Breast epithelium (tissue), 2 donors: Measurements from ENCODE around the genes DNAJB6 and PTPRN2.

- PRO-cap: no peak
- RAMPAGE, long total RNA, 2 experiments: no peak in any of the 2 experiments
Observed at GRCh38 chr7:157220487-157220861, 81.7 kb downstream of the UBE3C start.

- PRO-cap: no peak
- RAMPAGE, long total RNA, 2 experiments: no peak in any of the 2 experiments
Observed at GRCh38 chr7:157241679-157242373, 95.0 kb upstream of the DNAJB6 start.

DNA sequence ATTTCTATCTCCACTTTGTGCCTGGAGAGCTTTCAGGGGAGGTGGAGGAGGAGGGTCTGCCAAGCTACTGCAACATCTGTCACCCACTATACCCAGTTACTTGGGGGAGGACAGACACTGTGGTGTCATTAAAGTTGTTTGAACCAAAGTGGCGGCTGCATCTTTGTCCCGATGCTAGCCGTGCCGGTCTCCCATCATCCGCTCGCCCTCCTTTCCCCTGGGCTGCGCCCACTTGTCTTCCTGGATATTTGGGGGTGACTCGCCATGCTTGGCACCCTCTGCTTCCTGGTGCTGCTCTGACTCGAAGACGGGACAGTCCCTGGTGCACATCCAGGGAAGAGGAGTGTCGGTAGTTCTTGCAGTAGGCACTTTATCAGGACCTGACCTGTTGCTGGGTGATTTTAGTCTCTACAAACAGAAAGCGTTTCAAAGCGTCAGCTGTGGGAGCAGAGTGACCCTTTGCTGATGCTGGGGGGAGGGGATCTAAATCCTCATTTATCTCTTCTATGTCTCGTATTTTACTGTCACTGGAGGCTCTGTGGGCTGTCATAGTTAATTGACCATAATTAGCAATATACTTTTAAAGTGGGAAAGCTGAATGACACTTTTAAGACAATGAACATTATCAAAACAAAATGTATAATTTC lies 68.2 kb upstream of the DNAJB6 start:
- PRO-cap: no peak
- RAMPAGE, long total RNA, 2 experiments: no peak in any of the 2 experiments

DNA sequence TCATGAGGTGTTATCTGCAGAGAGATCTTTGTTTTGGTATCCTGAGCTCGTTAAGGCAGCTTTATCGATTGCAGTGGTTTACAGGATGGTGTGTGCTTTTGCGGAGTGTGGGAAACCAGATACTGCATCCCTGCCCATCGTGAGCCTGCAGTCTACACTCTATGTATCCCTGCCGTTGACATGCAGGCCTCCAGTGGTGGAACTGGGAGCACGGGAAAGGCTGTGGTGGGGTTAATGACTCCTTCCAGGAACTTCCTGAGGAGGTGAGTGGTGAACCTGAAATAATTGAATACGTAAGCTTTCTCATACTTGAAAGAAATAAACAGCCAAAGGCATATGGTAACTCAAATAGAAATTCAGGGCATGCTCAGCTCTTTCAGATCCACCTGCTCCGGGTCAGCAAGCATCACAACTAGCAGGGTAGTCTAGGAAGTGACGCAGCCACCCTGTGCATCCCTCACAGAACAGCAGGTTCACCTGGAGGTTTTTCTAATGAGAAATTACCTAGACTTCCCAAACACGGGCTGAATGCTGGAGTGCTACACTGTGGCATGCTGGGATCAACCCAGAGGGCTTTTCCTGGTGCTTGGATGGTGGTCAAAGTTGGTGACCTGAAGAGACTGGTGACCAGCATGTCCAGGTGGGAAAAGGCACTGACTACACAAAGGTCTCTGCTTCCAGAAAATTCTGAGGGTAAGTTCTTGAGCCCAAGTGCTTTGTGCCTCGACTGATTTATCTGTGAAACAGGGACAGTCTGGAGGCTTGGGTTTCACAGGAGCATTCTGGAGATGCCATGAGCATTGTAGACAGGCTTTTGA lies 66.8 kb upstream of the DNAJB6 start:
- PRO-cap: no peak
- RAMPAGE, long total RNA, 2 experiments: no peak in any of the 2 experiments

DNA sequence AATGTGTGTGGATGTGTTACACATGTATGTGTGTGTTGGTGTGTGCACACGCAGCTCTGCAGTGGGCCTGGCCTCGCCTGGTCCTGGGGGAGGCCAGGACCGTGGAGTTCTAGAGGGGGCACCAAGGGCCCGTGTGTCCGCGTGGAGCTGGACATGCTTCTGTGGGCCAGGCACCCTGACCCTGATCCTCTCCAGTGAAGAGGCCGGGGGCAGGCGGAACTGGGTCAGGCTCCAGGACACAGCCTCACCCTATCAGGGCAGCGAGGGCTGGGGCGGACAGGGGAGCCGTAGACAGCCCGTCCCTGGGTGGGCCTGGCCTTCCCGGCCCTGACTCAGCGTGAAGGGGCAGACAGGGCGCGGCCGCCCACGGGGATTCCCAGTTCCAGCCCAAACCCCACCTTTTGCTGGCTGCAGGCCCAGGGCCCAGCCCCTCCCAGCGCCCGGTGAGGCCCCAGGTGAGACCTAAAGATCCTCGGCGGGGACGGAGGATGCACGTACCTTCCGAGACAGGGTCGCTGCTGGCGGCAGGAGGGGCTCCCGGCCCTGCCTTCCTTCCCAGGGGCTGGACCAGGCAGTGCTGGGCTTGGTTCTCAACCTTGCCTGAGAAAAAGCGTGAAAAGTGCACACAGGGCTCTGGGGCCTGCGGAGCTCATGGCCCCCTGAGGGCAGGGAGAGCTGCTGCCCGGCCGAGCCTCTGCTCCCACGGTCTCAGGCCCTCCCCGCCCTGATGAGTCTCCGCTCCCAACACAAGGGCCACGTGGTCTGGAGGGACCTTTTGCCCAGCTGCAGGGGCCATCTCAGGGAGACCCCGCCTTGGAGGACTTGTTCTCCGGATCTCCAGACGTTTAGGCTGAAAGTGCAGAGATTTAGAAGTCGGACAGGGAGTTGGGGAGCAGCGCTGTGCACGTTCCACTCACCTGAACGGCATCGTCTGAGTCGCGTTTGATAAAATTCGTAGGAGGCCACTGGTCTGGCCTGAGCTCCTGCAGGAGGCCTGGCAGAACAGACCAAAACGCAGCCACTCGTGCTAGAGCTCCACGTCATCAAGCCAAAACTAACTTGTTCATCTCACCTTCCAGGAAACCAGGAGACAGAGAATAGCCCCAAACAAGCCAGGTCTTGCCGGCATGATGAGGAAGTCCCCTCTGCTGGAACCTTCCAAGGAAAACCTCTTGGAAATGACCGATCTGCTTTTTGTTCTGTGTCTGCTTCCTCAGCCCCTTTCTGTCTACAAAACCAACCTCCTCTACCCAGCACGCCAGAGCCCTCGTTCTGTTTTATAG lies 43.8 kb upstream of the DNAJB6 start:
- PRO-cap: no peak
- RAMPAGE, long total RNA, 2 experiments: no peak in any of the 2 experiments

- PRO-cap: bidirectional peak, plus-strand start at chr7:157337013, minus-strand start at chr7:157336812
- RAMPAGE, long total RNA, 2 experiments: start-site peak on the plus strand in 2 of 2 experiments, at chr7:157337021-157337061 at its widest, 63 to 325 reads per replicate
Observed at GRCh38 chr7:157336302-157337212, at the start of gene DNAJB6. TSS of gene DNAJB6 (plus strand) at chr7:157337004.

DNA sequence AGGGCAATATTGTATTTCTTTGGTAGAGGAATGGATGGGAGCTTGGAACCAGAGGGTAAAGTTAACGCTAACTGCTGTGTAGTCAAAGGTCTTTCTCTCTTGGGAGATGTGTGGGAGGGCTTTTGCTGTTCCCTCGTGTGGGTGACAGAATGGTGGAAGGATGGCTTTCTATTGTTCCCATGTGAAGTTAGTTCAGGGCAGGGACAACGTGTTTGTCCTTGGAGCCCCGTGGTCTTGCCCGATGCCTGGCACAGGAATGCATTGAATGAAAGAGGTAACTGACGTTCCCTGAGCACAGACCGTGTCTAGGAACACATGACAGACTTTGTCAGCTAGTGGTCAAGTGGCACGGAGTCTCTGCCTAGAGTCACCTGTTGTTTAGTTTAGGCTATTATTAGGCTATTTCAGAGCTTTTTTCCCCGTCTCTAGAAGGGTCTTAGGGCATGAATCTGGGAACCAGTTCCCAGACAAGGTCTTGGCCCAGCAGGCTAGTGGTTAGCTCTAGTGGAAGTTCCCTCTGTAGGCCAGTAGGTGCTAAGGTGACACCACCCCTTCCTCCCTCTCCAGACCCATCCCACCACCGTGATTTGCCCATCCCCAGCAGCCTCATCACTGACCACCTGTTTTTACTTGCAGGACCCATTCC lies 21.2 kb downstream of the DNAJB6 start:
- PRO-cap: no peak
- RAMPAGE, long total RNA, 2 experiments: no peak in any of the 2 experiments

GRCh38 chr7:157370783-157371751 lies 34.3 kb downstream of the DNAJB6 start:
- PRO-cap: no peak
- RAMPAGE, long total RNA, 2 experiments: no peak in any of the 2 experiments

- PRO-cap: no peak
- RAMPAGE, long total RNA, 2 experiments: no peak in any of the 2 experiments
Observed at GRCh38 chr7:157386788-157387638, 50.2 kb downstream of the DNAJB6 start.

- PRO-cap: no peak
- RAMPAGE, long total RNA, 2 experiments: no peak in any of the 2 experiments
Observed at GRCh38 chr7:157398300-157398802, 61.5 kb downstream of the DNAJB6 start.

GRCh38 chr7:157502616-157503370 lies 166.0 kb downstream of the DNAJB6 start:
- PRO-cap: no peak
- RAMPAGE, long total RNA, 2 experiments: no peak in any of the 2 experiments

DNA sequence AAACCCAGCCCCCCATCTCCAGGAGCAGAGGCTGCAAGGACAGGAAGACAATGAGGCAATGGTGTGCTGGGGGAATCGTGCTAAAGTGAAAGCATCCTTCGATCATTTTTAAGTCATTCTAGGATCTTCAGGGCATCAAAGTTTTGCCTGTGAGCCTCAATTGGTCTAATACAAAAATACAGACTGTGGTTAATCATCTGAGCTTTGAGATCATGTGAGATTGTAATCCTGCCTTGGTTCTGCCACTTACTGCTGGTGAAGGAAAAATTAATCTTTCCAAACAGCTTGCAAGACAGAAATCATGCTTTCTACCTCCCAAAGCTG lies 166.5 kb downstream of the DNAJB6 start:
- PRO-cap: no peak
- RAMPAGE, long total RNA, 2 experiments: no peak in any of the 2 experiments

- PRO-cap: no peak
- RAMPAGE, long total RNA, 2 experiments: no peak in any of the 2 experiments
Observed at GRCh38 chr7:157525731-157525989, 188.9 kb downstream of the DNAJB6 start.

- PRO-cap: no peak
- RAMPAGE, long total RNA, 2 experiments: no peak in any of the 2 experiments
Observed at GRCh38 chr7:157846118-157846788, 509.4 kb downstream of the DNAJB6 start.

GRCh38 chr7:158072013-158072869 lies 515.4 kb downstream of the PTPRN2 start:
- PRO-cap: no peak
- RAMPAGE, long total RNA, 2 experiments: no peak in any of the 2 experiments

DNA sequence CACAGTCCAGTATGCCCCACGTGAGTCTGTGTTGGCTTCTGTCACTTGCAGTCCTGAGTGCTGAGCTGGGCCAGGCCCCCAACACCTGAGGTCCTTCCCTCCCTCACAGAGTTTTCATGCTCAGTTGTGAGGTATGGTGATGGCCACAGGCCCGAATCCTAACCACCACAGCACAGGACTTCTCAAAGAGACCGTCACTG lies 239.2 kb downstream of the PTPRN2 start:
- PRO-cap: no peak
- RAMPAGE, long total RNA, 2 experiments: no peak in any of the 2 experiments

DNA sequence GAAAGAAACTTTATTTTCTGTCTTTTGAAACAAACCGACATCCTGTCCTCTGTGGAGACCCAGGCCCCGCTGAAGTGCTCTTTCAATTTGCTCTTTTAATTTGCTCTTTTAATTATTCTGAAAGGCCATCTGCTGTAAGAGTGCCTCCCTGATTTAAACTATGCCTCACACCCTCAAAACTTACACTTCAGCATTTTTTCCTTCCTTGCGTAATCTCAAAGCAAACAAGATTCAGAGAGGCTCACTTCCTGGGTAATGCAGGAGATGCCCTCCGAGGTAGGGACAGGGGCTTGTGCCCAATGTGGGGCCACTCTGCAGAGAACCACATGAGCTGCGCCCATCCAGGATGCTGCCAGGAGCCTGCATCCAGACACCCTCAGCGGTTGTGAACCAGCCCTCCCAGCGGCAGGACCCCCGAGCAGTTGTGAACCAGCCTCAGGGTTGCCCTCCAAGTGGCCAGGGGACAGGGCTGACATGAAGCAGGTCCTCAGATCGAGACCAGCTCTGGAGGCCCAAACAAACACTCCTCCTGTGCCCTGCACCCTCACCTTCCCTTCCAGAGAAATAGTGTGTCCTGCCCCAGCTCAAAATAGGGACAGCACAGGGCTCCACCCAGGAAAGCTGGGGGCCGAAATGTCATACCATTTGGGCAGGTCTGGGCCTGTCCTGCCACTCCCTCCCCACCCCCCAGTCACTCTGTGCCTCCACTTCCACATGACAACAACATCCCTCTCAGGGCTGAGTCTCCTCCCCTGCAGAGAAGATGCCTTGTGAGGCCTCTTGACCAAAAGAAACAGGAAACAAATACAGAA lies 190.4 kb downstream of the PTPRN2 start:
- PRO-cap: no peak
- RAMPAGE, long total RNA, 2 experiments: no peak in any of the 2 experiments

DNA sequence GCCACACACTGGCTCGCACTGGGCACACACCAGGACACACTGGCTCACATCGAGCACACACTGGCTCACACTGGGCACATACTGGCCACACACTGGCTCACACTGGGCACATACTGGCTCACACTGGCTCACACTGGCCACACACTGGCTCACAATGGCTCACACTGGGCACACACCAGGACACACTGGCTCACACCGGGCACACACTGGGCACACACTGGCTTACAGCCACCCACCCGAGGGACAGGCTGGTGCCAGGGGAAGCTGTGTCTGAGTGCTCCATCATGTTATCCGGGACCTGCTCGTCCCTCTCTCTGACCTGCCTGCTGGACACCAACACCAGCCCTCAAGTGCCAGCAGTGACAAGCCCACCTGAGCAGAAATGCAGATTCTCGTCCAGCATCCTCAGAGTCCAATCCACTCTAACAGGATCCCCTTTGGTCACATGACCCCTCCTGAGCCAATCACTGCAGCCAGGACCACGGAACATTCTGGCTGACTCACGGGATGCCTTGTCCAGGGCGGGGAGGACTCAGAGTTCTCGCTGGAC lies 155.9 kb downstream of the PTPRN2 start:
- PRO-cap: no peak
- RAMPAGE, long total RNA, 2 experiments: no peak in any of the 2 experiments

GRCh38 chr7:158587460-158588603 lies at the start of gene PTPRN2:
TSS of gene PTPRN2 (minus strand) at chr7:158587823.
- PRO-cap: no peak
- RAMPAGE, long total RNA, 2 experiments: no peak in any of the 2 experiments

GRCh38 chr7:158736939-158737278 lies 32.3 kb upstream of the NCAPG2 start:
- PRO-cap: no peak
- RAMPAGE, long total RNA, 2 experiments: no peak in any of the 2 experiments